Smooth muscle cell (in vitro differentiated cells): Measurements from ENCODE around the gene INHBA.

GRCh38 chr7:39690146-39690657 lies 66.8 kb downstream of the RALA start:
- RAMPAGE, long total RNA: no peak

DNA sequence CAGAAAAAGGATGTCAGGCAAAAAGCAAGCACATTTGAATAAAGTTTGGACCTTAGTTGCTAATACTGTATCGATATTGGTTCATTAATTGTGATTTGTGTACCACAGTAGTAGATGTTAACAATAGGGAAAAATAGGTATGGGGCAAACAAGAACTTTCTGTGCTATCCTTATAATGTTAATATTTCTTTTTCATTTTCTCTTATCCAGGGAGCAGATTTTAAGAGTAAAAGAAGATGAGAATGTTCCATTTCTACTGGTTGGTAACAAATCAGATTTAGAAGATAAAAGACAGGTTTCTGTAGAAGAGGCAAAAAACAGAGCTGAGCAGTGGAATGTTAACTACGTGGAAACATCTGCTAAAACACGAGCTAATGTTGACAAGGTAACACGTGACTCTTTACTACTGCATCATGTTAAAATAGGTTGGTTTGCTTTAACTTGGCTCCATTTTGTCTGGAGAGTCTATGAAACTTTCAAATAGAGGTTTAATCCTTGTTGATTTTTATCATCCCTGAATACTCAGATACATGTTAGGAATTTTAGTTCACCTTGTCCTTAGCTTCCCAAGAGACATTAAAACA lies 73.2 kb downstream of the RALA start:
- RAMPAGE, long total RNA: no peak

GRCh38 chr7:39954749-39955423 lies 4.8 kb downstream of the CDK13 start:
- RAMPAGE, long total RNA: no peak

DNA sequence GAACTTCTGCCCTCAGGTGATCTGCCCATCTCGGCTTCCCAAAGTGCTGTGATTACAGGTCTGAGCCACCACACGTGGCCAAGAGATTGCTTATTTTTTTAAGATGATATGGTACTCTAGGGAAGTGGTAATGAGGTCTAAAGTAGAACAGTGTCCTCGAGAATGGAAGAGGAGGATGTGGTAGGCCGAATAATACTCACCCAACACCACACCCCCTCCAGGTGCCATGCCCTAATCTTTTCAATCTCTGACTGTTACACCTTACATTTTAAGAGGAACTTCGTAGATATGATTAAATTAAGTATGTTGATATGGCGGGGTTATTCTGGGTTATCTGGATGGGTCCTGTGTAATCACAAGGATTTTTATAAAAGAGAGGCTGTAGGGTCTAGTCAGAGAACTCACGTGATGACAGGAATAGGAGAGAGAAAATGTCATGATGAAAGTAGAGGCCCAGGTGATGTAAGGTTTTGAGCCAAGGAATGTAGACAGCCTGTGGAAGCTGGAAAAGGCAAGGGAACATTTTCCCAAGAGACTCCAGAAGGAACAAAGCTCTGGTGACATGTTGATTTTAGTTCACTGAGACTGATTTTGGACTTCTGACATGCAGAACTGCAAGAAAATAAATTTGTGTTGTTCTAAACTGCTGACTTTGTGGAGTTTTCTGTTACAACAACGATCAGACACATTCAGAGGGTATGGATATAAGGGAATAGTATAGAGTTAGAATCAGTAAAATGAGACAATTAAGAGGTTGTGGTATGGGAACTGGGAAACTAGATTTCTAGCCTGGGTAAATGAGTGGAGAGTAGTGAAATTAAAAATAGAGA lies 29.6 kb downstream of the CDK13 start:
- RAMPAGE, long total RNA: no peak

DNA sequence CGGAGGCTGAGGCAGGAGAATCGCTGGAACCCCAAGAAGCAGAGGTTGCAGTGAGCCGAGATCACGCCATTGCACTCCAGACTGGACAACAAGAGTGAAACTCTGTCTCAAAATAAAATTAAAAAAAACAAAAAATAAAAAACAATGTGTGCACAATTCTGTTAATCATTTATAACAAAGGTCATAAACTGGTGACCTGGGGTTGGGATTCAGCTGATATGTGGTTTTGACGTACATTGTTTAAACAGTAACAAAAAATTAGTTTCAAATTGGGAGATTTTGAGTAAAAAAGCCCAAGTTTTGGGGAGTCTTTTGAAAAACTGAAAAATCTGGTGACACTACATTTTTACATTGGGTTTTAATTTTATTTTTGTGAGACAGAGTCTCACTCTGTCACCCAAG lies 11.8 kb downstream of the MPLKIP start:
- RAMPAGE, long total RNA: no peak

GRCh38 chr7:40815423-40815935 lies 680.7 kb downstream of the SUGCT start:
- RAMPAGE, long total RNA: no peak

DNA sequence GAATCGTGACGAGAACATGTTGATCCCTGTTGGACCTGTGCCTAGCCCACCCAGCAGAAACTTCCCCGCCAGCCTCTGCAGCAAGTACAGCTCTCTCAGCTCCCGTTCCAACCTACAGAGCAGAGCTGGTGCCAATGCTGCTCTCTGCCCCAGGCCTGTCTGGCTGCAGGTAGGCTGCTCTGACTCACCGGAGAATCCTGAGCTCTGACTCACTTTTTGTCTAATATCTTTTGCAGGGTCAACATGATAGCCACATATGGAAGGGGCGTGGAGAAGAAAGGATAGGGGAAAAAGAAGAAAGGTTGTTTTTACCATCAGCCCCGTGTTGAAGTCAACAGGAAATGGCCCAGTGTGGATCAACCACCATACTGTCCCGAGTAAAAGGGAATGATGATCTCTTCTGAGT lies 595.3 kb downstream of the INHBA start:
- RAMPAGE, long total RNA: start-site peak on the minus strand centred at position 115 of the sequence, 58 bp wide, 5 and 7 reads in 2 replicates

DNA sequence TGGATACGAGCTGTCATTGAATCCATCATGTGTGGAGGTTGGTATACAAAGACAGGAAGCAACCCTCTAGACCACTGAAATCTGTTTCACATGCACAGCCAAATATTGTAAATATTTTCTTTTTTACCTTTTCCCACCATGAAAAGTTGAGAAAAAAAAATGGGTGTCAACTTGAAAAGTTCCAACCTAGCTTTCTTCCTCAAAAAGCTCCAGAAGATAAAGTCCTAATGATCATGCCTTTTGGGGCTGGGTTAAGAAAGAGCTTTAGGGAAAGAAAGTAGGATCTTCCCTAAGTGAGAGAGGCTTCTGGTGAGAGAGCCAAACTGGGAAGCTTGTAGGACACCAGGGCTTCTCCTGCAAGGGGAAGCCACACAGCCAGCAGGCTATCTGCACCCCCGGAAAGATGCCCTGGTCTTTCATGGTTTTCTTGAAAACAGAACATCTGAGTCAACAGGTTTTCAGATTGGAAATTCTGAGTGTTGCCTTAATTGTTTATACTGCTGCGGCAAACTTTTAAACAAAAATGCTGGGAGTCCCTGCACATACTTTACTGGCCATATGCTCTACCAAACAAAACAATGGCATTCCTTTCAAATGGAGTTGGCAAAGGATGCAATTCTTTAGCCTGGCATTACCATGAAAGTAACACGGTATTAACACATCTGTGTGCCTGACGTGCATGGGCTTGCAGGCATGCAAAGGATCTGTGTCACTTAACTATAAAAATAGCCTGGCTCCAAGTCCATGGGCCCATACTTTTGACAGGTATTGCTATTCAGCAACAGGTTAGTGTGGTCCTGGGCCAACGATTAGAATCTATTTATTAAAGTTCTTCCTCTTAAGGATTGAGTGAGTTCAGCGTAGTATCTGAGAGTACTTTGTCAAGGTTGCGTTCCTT lies 4.3 kb downstream of the INHBA start:
- RAMPAGE, long total RNA: no peak

- RAMPAGE, long total RNA: start-site peak on the minus strand at chr7:41703047-41703090, 3,286 and 1,878 reads in 2 replicates
These were observed at the start of gene INHBA for GRCh38 chr7:41702910-41703383. INHBA (minus strand) TSS chr7:41703090.

GRCh38 chr7:41733196-41733541 lies 30.3 kb upstream of the INHBA start:
- RAMPAGE, long total RNA: no peak

DNA sequence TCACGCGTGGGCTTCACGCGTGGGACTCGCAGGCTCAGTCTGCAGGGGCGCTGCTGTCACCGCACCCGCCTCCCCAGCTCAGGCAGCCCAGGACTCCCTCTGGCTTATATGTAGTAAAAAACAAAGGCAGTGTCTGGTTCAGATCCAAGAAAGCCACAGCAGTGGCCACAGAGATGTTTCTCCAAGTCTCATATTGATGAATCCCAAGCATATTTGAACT lies 239.8 kb upstream of the INHBA start:
- RAMPAGE, long total RNA: no peak

GRCh38 chr7:41971684-41972088 lies 265.3 kb downstream of the GLI3 start:
- RAMPAGE, long total RNA: no peak

GRCh38 chr7:42292881-42293653 lies 56.1 kb upstream of the GLI3 start:
- RAMPAGE, long total RNA: no peak

DNA sequence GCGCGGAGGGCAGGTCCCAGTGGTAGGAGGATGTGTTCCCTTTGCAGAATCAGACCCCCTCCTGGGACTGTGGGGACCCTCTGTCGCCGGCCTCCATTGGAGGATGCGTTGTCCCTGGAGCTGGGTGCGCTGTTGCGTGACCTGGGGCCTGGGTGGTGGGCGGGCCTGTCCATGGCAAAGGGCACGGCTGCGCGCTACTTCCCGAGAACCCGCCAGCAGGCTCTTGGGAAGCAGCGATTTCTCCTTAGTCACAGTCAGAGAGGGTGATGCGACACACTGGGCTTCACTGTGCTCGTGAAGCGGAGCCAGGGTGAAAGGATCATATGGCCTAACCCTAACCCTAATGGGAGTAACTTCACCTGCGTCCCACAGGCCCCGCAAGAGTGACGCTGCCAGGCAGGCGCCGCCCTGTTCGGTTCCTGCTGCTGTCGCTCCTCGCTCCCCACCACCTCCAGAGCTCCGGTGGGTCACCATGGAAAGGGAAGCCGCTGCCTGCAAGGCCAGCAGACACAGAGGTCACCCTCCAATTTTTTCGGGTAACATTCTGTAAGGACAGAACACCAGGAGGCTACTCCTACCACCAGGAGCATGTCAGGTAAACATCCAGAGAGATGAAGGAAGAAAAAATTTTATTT lies 23.2 kb downstream of the C7orf25 start:
- RAMPAGE, long total RNA: no peak

DNA sequence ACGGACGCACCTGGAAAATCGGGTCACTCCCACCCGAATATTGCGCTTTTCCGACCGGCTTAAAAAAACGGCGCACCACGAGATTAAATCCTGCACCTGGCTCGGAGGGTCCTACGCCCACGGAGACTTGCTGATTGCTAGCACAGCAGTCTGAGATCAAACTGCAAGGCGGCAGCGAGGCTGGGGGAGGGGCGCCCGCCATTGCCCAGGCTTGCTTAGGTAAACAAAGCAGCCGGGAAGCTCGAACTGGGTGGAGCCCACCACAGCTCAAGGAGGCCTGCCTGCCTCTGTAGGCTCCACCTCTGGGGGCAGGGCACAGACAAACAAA lies 53.1 kb upstream of the HECW1 start:
- RAMPAGE, long total RNA: no peak

GRCh38 chr7:43617391-43618085 lies 34.6 kb downstream of the STK17A start:
- RAMPAGE, long total RNA: no peak

GRCh38 chr7:43650361-43651000 lies 67.6 kb downstream of the STK17A start:
- RAMPAGE, long total RNA: no peak

DNA sequence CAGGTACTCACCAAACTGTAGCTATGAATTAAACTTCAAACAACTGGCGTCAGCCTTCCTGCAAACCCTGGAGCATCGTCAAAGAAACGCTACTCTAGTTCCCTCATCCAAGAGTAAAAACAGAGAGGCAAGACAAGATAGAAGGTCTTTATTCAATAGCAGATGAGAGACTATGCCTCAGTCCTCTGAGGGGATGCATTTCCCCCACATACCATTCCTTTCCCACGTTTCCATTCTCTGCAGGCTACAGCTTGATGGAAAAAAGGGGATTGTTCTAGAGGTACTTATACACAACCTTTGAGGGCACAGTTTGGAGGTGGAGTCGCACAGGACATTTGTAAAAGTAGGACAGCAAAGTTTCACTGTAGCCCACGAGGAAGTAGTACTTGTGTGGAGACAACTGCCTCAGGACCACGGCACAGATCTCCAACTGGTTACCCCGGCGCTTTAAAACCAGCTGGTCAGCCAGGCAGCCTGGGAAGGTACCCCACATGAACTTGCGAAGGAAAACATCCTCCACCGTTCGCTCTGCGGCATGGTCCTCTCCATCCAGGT lies 2.8 kb downstream of the MRPS24 start:
- RAMPAGE, long total RNA: no peak

GRCh38 chr7:43942536-43943083 lies 16.4 kb downstream of the UBE2D4 start:
- RAMPAGE, long total RNA: no peak

DNA sequence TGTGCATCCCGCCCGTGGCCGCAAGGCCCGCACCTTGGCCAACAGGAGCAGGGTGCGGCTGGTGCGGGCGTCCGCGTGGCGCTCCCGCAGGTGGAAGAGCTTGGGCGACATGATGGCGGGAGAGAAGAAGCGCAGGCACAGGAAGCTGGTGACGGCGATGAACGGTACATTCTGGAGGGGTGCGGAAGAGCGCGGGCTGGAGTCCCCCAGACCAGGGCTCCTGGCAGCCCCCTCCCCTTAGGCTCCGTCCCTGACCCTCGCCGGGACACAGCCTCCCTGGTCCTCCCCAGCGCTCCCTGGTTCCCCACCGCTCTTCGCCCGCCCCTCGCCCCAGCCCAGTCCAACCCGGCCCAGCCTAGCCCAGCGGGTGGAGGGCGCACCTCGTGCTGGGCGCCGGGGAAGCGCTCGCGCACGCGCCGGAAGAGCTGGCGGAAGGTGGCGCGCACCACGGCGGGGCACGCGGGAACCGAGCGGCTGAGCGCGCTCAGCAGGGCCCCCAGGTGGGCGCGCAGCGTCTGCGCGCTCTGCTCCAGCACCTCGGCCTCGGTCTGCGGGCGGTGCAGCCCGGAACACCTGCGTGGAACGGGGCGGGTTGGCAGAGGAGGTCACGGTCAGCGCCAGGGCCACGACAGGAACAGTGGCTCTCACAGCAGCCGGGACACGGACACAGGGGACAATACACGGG lies 4.2 kb upstream of the DBNL start:
- RAMPAGE, long total RNA: no peak